REH cell (cell line): ENCODE measurements around a stretch of chr6.

DNA sequence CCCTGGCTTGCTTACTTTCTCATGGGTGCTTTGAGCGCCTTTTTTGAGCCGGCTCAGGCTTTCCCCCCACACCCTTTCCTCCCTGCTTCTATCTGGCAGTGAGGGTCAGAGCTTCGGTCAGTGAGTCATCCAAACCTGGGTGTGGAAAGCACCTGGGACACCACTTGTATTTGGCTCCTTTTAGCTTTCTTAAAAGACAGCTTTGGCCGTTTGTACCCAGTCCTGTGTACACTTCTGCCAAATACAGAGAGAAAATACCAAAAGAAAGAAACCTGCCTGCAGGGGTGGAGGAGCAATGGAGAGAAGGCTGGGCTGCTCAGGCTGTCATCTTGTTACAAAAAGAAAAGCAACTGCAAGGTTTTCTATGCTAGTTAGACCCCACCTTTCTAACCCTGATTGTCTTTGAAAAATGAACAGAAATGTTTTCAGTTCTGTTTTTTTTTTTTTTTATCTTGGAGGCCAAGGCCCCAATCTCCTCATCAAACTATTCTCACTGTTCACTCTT is 76.6 kb downstream of the SSR1 start:
- PRO-cap = no peak

GRCh38 chr6:7267480-7267795 is 45.6 kb downstream of the SSR1 start:
- PRO-cap = no peak

DNA sequence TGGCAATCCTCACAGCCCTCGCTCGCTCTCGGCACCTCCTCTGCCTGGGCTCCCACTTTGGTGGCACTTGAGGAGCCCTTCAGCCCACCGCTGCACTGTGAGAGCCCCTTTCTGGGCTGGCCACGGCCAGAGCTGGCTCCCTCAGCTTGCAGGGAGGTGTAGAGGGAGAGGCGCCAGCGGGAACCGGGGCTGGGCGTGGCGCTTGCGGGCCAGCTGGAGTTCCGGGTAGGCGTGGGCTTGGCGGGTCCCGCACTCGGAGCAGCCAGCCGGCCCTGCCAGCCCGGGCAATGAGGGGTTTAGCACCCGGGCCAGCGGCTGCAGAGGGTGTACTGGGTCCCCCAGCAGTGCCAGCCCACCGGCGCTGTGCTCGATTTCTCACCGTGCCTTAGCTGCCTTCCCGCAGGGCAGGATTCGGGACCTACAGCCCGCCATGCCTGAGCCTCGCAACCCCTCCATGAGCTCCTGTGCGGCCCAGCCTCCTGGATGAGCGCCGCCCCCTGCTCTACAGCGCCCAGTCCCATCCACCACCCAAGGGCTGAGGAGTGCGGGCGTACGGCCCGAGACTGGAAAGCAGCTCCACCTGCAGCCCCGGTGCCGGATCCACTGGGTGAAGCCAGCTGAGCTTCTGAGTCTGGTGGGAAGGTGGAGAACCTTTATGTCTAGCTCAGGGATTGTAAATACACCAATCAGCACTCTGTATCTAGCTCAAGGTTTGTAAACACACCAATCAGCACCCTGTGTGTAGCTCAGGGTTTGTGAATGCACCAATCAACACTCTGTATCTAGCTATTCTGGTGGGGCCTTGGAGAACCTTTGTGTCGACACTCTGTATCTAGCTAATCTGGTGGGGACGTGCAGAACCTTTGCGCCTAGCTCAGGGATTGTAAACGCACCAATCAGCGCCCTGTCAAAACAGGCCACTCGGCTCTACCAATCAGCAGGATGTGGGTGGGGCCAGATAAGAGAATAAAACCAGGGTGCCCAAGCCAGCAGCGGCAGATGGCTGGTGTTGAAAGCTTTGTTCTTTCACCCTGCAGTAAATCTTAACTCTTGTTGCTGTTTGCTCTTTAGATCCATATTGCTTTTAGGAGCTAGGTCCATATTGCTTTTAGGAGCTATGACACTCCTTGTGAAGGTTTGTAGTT is 31.4 kb upstream of the SSR1 start:
- PRO-cap = bidirectional peak, plus-strand start at position 998 of the sequence, minus-strand start at position 820 of the sequence

GRCh38 chr6:7542721-7543493 is 1.4 kb downstream of the DSP start:
- PRO-cap = no peak

DNA sequence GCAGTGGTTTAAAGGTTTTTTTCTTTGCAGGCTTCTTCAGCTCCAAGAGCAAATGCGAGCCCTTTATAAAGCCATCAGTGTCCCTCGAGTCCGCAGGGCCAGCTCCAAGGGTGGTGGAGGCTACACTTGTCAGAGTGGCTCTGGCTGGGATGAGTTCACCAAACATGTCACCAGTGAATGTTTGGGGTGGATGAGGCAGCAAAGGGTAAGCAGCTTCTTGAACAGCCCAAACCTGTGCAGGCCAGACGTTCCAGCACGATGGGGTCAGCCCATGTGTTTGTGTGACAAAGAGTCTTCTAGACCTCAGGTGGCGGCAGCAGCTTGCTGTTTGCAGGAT is 17.7 kb downstream of the DSP start:
- PRO-cap = no peak

DNA sequence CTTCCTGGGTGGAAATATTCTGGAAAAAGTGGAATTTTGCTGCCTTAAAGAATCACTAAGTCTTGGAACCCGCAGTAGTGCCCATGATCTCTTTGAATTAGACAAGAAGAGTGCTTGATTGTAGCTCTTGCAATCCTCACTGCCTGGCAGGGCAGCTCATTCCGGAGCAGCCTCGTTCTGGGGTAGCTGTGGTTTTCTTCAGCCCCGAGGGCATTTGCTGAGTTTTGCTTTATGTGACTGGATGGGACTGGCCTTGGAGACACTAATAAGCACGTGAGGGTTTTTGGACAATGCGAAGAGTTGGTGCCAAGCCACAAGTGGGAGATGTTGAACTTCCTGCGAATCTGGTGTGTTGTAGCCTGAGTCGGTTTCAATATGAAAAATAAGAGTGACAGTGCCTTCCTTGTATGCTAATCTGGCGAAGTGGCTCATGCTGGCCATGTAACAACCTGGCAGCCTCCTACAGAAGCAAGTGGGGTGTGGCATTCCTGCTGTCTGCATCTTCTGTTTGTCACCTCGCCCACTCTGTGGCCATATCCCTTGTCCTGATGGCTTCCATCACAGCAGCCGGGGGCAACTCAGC is 28.3 kb downstream of the SNRNP48 start:
- PRO-cap = no peak

GRCh38 chr6:7691568-7692814 is 33.9 kb upstream of the BMP6 start:
- PRO-cap = no peak

GRCh38 chr6:7701476-7702202 is 24.3 kb upstream of the BMP6 start:
- PRO-cap = no peak

DNA sequence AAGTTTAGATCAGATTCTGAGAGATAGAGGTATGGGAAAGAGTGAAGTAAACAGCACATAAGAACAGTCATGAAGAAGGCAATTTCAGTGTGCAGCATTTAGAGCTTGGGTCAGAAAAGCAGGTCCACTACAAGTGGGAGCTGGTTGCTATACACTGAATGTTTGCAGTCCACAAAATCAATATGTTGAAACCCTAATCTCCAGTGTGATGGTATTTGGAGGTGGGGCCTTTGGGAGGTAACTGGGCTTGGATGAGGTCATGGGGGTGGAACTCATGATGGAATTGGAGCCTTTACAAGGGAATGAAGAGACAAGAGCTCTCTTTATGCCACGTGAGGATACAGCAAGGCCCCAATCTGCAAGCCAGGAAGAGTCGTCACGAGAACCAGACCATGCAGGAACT is 216.6 kb upstream of the SLC35B3 start:
- PRO-cap = no peak

DNA sequence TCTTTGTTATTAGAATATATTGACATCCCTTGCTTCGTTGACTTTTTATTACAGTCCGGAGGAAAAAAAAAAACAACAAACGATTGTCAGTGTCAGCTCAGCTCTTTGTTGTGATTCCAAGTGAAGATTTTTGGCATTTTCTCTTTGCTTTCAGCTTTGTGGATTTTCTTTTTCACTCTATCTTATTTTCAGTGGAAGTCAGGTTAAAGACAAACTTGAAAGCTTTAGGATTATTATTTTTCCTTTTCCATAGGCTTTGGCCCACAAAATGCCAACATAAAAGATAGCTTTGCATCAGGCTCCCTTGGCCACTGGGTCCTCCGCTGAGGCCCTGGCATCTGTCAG is 817.2 kb upstream of the SLC35B3 start:
- PRO-cap = no peak

- PRO-cap = no peak
Measured at GRCh38 chr6:10141784-10142009, 273.2 kb downstream of the TFAP2A start.

GRCh38 chr6:10316108-10316728 is 98.7 kb downstream of the TFAP2A start:
- PRO-cap = no peak

GRCh38 chr6:10398486-10398963 is 16.3 kb downstream of the TFAP2A start:
- PRO-cap = no peak

DNA sequence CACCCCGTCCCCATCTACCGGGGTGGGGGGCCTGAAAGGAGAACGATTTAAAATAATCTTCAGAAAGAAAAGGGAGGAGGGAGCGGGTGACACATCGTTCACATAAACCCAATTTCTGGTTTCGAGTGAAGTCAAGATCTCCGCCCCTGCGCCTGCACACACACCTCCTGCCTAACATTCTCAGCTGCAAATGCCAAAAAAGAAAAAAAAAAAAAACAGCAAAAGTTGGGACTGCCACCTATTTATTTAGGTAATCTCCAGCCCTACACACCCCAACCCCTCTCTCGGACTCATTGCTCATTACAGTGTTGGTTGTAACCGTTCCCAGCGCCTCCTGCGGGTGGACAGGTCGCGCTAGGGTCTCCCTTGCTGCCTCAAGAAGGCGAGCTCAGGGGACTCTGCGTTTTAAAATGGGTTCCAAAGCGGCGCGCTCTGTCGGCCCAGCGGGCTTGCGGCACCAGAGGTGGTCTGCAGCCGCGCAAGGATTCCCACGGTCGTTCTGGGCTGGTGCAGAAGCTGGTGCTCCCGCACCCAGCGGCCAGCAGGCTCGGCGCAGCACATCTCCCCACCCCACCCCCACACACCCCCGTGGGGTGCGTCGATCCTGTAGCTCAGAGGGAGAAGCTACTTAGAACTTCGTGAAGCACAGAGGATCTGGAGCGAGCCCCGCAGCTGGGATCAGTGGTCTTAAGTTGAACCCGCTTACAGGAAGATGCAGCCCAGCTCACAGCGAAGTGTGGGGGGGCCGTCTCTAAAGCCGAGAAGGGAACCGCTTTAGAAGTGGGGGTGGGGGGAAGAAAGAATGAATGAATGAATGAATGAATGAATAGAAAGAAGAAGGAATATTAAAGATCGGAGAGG is 979 bp downstream of the TFAP2A start:
- PRO-cap = no peak

DNA sequence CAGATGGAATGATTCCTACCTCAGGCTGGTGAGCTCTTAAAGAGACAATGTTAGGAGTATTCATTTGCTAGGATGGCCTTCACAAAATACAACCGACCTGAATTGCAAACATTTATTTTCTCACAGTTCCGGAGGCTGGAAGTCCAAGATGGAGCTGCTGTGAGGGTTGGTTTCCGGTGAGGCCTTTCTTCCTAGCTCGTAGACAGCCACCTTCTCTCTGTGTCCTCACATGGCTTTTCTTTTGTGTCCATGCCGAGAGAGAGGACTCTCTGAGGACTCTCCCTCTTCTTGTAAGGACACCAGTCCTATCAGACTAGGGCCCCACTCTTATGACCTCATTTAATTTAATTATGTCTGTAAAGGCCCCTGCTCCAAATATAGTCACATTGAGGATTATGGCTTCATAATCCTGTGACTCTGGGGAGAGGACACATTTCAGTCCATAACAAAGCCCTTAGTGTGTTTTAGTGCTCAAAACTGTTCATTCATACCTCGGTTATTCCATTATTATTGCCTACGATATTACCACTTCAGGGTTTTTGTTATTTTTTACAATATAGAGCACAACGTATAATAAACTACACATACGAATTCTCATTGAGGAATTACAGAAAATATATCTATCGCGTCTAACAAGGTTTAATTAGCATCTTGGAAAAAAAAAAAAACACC is 19.8 kb upstream of the TFAP2A start:
- PRO-cap = no peak

GRCh38 chr6:10440873-10441647 is 26.2 kb upstream of the TFAP2A start:
- PRO-cap = no peak

DNA sequence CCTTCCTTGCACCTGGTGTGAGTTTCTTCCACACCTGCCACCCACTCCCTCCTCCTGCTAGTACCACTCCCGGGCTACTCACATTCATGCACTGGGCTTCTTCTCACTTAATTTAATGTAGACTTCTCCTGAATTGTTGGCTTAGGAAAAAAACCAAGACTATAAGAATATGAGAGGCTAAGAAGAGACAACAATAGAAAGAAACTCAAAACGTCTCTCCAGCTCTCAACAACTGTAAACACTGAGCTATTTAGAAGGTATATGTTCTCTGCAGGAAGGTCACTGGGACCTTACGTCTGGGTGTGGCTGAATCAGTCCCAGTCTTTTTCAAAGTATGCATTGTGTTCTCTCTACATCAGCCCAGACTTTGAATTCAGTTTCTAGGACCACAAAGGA is 70.5 kb downstream of the GCNT2 start:
- PRO-cap = no peak

GRCh38 chr6:10610219-10610636 is 84.2 kb downstream of the C6orf52 start:
- PRO-cap = no peak

GRCh38 chr6:10659039-10659709 is 35.2 kb downstream of the C6orf52 start:
- PRO-cap = no peak

DNA sequence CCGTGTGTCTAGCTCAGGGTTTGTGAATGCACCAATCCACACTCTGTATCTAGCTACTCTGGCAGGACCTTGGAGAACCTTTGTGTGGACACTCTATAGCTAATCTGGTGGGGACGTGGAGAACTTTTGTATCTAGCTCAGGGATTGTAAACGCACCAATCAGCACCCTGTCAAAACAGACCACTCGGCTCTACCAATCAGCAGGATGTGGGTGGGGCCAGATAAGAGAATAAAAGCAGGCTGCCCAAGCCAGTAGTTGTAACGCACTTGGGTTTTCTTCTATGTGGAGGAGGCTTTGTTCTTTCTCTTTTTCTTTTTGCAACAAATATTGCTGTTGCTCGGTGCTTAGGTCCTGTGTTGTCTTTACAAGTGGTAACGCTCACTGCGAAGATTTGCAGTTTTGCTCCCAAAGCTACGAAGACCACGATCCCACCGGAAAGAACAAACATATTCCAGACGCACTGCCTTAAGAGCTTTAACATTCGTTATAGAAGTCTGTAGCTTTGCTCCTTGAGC is 1.5 kb upstream of the TMEM14C start:
- PRO-cap = bidirectional peak, plus-strand start at position 259 of the sequence, minus-strand start at position 101 of the sequence